T47D (cell line): ENCODE data around the genes NCBP2L, DCX, ALG13 and LUZP4.

- RRBS = 3% methylated on average over 1 of the region's 15 CpGs
Measured at GRCh38 chrX:107715395-107716142, 60.0 kb downstream of the TSC22D3 start.

GRCh38 chrX:107773888-107774560 is 1.6 kb downstream of the TSC22D3 start:
- RRBS = no CpG with 5 or more reads among the region's 12 CpGs

DNA sequence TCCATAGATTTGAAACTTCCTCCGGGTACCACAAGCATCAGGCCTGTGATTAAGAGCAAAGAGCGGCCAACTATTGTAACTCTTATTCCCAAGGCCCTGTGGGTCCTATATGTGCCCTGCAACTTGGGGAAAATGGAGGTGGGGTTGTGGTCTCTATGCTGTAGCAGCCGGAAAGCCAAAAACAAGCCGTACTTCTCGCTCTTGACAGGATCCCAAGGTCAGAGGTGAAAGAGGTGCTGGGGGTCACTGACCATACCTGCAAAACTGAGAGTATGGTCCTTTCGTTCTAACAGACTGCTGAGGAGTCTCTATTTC is at the start of gene NCBP2L:
Gene NCBP2L (plus strand): TSS at position 92 of the 315 bp plus-strand sequence.
- RRBS = no CpG with 5 or more reads among the region's 6 CpGs

- RRBS = 2% methylated on average over 16 of the region's 38 CpGs
Measured at GRCh38 chrX:107826702-107827103, 1.0 kb downstream of the MID2 start.

- RRBS = no CpG with 5 or more reads among the region's 30 CpGs
Measured at GRCh38 chrX:108737014-108737702, 795 bp upstream of the IRS4 start.

DNA sequence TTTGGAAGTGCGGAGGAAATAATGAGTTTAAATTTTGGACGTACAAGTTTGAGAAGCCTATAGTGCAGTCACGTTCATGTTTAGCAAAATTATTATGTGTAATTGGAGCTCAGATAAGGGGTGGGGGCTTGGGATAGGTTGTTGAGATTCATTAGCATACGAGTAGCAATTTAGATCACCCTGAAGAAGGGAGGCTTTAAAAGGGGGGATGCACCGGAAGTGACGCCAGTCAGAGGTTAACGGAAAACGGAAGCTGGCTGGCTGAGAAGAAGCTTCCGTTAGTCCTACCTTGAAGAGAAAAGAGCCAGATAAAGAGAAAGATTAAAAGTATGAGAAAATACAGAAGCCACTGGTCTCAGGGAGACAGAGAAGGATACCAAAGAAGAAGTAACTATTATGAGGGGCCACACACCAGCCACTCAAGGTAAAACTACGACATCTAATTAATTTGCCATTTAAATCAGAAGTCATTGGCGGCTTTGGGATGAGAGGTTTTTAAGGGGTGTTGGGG is 1.0 kb upstream of the NXT2 start:
- RRBS = no CpG with 5 or more reads among the region's 11 CpGs

- RRBS = no CpG with 5 or more reads among the region's 7 CpGs
Measured at GRCh38 chrX:109774574-109775137, 41.6 kb upstream of the ACSL4 start.

DNA sequence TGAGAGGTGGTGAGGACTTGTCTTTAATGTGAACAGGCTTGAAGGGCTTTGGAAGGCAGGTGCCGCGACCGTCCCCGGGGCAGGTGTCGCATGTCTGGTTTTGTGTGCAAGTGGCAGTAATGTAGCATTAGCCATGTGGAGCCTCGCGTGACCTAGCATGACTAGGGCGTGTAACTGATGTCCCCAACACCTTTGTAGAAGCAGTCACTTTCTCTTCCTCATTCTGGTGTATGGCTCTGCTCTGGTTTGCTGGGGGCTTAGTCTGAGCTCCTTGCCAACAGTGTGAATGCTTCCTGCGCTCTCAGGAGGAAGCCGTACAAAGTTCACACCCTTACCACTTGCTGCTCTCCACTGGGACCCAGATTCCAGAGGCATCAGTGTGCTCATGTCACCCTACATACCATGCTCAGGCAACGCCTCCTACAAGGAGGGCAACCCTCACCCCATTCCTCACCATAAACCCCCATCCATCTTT is 145.6 kb downstream of the AMMECR1 start:
- RRBS = no CpG with 5 or more reads among the region's 11 CpGs

DNA sequence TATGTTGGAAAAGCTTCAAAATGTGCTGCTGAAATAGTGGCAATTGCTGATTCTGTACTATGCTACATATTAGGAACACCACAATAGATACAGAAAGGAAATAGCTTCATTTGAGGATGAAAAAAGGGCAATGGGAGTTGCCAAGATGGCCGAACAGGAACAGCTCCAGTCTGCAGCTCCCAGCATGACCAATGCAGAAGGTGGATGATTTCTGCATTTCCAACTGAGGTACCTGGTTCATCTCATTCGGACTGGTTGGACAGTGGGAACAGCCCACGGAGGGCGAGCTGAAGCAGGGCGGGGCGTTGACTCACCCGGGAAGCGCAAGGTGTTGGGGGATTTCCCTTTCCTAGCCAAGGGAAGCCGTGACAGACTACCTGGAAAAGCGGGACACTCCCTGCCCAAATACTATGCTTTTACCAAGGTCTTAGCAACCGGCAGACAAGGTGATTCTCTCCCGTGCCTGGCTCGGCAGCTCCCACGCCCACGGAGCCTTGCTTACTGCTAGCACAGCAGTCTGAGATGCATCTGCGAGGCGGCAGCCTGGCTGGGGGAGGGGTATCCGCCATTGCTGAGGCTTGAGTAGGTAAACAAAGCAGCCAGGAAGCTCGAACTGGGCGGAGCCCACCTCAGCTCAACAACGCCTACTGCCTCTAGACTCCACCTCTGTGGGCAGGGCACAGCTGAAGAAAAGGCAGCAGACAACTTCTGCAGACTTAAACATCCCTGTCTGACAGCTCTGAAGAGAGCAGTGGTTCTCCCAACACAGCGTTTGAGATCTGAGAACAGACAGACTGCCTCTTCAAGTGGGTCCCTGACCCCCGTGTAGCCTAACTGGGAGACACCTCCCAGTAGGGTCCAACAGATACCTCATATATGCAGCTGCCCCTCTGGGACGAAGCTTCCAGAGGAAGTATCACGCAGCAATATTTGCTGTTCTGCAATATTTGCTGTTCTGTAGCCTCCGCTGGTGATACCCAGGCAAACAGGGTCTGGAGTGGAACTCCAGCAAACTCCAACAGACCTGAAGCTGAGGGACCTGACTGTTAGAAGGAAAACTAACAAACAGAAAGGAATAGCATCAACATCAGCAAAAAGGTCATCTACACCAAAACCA is 88.1 kb downstream of the AMMECR1 start:
- RRBS = no CpG with 5 or more reads among the region's 26 CpGs

DNA sequence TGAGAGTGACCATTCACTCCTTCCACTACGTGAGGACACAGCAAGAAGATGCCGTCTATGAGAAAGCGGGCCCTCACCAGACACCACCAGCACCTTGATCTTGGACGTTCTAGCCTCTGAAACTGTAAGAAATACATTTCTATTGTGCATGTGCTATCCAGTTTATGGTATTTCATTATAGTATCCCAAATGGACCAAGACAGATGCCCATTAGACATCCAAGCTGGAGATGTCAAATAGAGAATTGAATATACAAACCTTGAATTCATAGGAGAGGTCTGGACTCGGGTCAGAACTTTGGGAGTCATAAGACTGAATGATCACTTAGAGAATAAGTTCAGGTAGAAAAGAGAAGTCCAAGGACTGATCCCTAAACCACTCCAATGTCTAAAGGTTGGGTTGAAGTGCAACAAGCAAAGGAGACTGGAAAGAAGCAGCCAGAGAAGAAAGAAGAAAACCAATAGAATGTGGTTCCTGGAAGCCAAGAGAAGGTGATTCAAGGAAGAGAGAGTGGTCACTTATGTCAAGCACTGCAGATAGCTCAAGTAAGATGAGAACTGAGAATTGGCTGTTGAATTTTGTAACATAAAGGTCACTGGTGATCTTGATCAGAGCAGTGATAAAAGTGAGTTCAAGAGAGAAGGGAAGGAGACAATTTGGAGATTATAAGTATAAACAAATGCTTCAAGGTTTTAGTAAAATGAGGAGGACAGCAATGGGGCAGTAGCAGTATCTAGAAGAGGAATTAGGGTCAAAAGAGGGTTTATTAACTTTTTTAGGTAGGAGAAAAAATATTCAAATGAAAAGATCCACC is 97.9 kb upstream of the PAK3 start:
- RRBS = no CpG with 5 or more reads among the region's 5 CpGs

DNA sequence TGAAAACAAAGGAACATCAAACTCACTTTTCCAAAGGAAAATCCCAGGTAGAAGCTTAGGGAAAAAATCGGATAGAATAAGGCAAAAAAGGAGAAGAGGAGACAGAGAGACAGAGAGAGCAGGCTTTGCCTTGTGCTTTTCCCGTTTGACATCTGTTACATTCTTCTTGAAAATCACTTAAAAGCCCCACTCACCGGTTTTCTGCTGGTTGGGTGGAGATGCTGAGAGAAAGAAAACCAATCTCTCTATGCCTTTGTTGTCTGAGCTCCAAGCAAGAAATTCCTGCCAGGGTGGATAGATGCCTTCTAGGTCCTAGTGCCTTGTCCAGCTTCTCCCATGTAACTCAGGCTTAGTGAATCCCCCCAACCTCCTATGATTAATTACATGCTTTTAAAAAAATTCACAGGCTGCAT is at the start of gene DCX:
Gene DCX (minus strand): TSS at position 249 of the 413 bp plus-strand sequence.
- RRBS = no CpG with 5 or more reads among the region's 3 CpGs

- RRBS = 2% methylated on average over 13 of the region's 38 CpGs
Measured at GRCh38 chrX:111680657-111681450, at the start of gene ALG13. TSS of gene ALG13 (plus strand) at chrX:111681170.

DNA sequence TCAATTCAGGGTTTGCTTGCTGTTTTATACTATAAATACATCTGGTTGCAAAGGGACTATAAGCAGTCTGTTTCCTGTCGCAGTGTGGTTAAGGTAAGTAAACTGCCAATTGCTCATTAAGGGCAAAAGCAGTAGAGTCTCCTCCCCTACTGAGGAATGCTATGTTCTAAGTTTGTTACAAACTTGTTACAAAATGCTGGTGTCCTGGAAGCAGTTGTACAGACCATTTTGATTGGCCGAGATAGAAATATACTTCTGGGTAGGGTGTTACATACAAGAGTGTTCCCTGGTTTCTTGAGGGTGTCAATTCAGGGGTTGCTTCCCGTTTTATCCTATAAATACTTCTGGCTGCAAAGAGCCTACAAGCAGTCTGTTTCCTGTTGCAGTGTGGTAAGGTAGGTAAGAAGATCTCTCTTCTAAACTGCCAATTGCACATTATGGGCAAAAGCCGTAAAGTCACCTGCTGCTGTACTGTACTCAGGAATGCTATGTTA is 5.7 kb downstream of the TRPC5OS start:
- RRBS = no CpG with 5 or more reads among the region's 4 CpGs

DNA sequence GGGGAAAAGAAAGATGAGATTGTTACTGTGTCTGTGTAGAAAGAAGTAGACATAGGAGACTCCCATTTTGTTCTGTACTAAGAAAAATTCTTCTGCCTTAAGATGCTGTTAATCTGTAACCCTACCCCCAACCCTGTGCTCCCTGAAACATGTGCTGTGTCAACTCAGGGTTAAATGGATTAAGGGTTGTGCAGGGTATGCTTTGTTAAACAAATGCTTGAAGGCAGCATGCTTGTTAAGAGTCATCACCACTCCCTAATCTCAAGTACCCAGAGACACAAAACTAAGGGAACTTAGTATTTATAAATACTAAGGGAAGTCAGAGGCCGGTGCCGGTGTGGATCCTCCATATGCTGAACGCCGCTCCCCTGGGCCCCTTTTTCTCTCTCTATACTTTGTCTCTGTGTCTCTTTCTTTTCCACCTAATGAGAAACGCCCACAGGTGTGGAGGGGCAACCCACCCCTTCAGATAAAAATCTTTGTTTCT is 593.2 kb upstream of the HTR2C start:
- RRBS = no CpG with 5 or more reads among the region's 5 CpGs

DNA sequence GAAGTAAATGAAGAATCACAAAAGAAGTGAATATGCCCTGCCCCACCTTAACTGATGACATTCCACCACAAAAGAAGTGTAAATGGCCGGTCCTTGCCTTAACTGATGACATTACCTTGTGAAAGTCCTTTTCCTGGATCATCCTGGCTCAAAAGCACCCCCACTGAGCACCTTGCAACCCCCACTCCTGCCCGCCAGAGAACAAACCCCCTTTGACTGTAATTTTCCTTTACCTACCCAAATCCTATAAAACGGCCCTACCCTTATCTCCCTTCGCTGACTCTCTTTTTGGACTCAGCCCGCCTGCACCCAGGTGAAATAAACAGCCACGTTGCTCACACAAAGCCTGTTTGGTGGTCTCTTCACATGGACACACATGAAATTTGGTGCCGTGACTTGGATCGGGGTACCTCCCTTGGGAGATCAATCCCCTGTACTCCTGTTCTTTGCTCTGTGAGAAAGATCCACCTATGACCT is 117.1 kb upstream of the HTR2C start:
- RRBS = no CpG with 5 or more reads among the region's 8 CpGs

- RRBS = 46% methylated on average over 2 of the region's 4 CpGs
Measured at GRCh38 chrX:115287130-115287590, 2.4 kb upstream of the LUZP4 start.

- RRBS = no CpG with 5 or more reads among the region's 26 CpGs
Measured at GRCh38 chrX:115289422-115290027, at the start of gene LUZP4. TSS of gene LUZP4 (plus strand) at chrX:115289715.

DNA sequence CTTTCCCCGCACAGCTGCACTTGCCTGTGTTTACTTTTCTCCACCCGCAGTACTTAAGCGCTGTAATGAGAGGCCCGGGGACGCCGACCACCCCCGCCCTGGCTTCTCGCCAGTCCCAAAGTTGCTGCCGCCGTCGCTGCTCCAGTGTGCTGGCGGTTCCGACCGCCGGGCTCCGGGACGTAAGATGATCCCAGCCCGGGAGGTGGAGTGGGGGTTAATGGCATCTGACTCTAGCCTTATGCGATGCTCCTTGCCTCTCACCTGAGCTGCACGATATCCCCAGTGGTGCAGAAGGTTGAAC is 1.1 kb downstream of the PLS3 start:
- RRBS = 0% methylated on average over 10 of the region's 20 CpGs